SJCRH30 (cell line): ENCODE results near the genes FAAP20 and HES5.

DNA sequence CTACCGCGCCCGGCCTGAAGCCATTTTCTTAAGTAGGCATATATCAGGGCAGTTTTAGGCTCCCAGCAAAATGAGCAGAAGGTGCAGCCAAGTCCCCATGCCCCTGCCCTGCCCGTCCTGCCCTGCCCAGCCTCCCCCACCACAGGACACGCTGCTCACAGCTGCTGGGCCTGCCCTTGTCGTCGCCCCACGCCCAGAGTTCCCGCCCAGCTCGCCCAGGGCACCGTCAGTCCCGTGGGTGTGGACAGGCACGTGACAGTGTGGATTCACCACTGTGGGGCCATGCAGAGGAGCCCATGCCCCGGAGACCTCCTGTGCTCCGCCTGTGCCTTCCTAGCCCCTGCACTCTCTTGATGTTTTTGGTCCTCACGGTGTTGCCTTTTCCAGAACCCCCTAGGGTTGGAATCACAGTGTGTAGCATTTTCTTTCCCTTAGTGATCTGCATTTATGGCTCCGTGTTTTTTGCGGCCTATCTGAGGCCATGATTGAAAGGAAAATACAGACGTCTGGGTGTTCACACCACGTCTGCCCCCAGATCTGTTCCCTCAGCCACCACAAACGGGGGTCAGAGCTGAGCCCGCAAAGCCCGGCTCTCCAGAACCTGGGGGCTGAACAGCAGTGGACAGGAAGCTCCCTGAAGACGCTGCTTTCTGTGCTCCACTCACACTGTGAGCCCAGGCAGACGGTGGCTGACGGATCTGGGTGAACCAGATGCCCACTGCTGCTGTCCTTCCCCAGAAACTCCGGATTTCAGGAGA, 6.8 kb downstream of the FAAP20 start:
- RAMPAGE, long total RNA: no peak

DNA sequence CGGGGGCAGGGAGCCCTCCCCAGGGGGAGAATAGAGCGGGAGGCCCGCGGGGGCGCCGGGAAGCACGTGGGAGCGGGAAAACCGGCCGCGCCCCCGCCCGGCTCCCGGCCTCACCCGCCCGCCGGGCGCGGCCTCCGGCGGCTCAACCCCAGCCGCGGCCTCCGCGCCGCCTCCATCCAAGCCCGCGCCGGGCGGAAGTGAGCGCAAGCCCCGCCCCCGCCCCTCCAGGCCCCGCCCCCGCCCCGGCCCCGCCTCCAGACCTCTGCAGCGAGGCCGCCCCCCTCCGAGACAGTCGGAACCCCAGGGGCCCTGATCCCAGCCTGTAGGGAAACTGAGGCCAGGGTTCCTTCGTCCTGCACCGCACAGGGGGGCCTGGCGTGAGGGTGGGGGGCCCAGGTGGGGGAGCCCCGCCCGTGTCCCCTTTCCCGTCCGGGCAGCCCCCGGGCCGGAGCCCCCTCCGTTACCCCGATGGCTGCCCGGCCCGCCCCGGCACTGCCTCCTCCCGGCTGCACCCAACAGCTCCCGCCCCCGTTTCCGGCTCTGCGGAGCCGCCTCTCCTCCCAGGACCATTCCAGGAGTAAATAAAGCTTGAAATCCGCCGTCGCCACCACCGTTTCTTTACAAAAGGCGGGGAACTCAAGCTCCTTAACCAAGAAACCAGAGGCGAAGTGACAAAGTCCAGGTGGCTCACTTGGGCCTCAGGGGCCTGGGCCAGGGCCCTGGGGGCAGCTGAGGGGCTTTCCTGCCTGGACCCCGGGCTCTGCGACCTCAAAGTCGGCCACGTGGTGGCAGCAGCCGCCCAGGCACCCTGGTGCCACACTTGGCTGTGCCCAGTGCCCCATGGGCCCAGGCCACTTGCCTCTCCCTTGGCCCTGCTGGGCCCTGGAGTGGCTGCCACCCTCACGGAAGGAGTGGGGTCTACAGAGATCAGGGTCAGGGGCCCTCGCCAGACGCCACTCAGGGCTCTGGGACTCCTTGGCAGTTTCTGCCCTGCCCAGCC, at the start of gene FAAP20:
Gene FAAP20, minus strand, starts transcription at position 199 of the 1,000 bp plus-strand sequence.
- RAMPAGE, long total RNA: no peak

- RAMPAGE, long total RNA: no peak
These were observed 4.6 kb downstream of the SKI start for GRCh38 chr1:2232412-2233374.

DNA sequence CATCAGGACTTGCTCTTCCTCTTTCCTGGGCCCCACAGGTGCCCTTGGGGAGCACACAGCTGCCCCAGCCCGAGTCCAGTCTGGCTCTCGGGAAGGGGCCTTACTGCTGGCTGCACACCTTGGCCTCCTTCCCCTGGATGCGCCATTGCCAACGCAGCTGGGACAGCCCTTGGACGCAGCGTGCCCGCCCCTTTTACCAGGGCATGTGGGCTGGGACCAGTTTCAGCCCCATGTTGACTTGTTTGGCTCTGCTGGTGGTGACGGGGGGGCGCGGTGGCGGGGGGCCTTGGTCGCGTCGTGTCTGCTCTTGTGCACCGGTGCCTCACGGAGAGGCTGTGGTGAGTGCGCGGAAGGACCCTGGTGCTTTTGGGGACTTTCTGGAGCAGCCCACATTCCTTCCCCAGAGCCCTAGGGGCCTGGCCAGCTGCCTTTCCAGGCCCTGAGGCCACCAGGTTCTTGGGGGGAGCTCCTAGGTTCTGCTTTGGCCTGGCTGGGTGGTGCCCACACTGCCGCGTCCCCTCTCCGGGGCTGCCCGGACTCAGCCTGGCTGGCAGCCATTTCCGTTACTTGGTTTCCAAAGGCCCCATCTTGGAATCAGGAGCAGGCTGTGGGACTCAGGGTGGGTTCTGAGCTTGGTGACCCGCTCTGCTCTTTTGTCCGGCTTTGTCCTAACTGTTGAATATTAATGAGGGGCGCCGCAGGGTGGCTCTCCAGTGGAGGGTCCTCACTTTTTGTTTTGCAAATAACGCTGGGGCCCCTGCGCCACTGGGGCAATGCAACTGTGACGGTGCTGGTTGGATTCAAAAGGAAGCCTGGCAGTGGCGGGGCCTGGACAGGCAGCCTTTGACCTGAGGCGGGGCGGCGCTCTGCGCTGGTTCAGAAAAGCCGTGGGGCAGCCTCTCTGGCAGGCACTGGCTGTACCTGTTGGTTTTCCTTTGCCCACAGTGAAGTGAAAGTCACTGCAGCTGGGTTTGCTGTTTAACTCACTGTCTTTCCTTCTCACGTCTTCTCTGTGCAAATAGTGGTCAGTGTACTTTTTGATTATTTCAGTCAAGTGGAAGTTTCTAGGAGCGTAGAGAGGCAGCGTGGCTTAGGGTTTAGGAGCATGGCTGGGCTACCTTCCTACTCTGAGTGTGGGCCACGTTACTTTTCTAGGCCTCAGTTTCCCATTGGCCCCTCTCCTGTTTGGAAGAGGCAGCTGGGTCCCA, 20.0 kb downstream of the SKI start:
- RAMPAGE, long total RNA: no peak

DNA sequence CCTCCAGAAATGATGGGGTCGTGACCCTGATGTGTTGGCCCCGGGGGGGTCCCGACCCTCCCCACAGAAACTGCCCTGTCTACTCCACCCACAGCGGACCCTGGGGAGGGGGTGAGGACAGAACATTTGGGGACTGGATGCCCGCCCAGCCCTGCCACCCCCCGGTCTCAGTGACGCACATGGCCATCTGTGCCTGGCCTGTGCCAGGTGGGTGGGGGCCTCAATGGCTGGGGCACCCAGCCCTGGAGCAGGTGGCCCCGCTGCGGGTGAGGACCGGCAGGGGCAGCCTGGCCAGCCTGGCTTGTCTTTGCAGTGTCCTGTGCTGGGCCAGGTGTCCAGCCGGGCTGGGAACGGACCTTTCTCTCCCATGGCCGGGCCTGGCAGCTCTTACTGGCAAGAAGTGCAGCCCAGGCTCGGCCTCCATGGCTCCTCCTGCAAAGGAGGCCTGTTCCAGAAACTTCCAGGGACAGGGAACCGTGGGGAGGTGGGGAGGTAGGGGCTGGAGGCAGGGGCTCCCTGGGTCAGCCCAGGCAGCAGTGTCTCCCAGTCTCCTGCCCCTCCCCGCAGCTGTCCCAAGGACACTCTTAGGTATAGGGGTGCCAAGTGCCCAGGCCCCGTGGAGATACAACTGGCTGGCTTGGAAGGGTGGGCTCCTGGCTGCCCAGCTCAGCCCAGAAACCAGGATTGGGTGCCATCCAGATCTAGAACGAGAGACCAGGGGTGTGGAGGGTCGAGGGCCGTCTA, 78.4 kb downstream of the MORN1 start:
- RAMPAGE, long total RNA: no peak

DNA sequence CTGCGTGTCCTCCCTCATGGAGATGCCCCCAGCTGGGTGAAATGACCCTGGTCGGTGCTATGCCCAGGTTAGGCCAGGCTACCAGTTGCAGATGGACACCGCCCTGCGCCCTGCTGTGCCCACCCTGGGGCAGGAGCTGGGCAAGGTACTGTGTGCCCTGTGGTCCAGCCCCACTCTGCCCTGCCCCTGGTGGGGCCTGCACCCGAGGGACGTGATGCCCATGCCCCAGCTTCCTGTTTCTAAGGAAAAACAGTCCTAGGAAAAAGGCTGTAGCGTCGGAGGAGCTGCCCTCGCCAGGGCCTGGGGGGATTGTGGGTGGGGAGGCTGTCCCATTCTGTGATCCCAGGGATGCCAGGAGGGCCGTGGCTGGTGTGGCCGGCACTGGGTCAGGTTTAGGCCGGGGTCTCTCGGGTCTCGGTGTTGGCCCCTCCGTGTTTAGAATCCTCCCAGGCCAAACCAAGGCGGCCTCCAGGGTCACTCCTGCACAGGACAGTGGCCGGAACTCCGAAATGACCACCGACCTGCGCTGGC, 77.5 kb downstream of the MORN1 start:
- RAMPAGE, long total RNA: no peak

DNA sequence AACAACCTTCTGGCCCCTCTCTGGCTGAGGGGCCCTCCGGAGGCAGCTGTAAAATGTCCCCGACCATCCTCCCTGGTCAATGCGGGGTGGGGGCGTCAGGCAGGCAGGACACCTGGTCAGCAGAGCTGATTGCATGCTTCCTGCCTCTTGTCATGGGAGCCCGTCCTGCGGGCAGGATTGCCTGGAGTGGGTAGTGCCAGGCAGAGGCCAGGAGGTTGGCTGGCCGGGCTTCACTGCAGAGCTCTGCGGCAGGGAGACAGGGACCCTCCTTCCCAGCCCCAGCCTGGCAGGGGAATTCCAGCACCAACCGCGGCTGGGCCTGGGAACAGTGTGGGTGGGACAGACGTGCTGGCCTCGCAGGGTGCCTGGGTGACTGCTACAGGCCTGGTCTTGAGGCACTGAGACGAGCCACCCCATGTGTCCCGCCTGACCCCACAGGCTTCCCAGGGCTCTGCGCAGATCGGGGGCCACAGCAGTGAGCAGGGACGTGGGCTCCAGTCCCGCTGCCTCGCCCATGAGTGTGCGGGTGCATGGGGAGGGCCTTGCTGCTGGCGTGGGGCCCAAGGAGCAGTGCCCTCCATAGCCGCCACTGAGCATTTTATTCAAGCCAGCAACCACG, 70.6 kb downstream of the MORN1 start:
- RAMPAGE, long total RNA: no peak

DNA sequence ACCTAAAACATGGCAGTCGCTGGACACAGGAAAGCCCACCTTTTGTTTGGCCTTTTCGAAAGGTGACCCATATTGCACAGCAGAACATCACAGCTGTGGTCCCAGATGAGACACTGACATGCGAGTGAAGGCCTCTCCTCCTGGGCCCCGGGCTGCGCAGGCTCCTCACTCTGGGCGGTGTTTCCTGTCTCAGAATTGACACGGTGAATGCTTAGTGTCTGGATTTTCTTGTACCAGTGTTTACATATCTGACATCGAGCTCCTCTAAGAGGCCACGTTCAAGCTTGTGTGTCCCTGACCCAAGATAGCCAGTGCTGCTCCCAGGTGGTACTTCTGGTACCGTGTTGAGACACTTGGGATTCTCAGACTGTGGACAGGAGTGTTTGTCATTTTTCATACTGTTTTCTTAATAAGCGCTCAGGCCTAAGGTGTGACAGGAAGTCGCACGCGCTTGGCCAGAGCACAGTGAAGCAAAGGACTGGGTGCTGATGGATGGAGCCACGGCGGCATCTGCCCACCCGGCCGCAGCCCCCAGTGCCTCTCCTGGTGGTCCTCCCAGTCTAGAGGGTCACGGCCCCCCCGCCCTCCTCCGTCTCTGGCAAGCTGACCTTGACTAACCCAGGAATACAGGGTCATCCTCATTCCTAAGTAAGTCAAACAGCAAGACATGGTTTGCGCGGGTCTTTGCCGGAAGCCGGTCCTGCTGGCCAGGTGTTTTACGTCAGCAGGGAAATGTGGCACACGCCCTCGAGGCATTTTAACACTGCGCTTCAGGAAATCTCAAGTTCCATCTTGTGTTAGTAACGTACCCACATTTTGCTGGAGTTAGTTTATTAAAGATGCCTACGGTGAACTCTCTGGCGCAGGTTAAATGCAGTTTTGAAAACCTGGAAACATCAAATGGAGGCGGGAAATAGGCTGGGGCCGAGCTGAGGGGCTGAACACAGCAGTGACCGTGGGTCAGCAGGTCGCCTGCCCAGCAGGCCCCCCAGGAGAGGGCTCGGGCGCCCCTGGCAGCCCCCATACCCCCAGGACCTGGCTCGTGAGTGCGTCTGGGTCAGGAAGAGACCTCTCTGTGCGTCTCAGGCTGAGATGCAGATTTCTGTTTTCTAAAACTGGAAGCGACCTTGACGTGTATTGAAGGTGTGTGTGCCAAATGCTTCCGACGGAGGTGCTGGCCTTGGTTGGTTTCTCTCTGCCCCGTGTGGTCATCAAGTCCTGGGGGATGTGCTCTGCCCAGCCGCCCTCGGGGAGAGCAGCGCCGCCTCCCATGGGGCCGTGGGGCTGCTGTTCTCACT, 7.9 kb downstream of the PEX10 start:
- RAMPAGE, long total RNA: no peak

GRCh38 chr1:2405303-2406413, 6.7 kb downstream of the PEX10 start:
- RAMPAGE, long total RNA: no peak

DNA sequence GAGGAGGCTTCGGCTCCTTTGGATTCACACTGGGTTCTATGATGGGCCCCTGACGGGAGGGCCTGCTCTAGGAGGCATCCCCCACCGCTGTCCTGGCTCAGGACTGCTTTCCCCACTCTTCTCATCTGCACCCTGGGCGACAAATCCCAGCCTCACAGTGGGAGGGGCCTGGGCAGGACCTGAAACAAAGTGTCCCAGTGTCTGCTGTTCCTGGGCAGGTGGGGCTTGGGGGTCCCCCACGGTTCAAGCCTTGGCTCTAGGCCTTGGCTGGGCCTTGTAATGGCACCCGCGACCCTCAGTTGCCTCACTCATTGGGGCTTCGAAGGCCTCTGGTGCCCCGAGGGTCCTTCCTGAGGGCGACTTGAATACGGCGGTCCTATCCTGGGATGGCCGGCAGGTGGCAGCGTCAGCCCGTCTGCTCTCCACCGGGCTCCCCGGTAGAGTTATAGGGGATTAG, 1.8 kb upstream of the PEX10 start:
- RAMPAGE, long total RNA: no peak

- RAMPAGE, long total RNA: no peak
These were observed 3.2 kb upstream of the PEX10 start for GRCh38 chr1:2415355-2416211.

DNA sequence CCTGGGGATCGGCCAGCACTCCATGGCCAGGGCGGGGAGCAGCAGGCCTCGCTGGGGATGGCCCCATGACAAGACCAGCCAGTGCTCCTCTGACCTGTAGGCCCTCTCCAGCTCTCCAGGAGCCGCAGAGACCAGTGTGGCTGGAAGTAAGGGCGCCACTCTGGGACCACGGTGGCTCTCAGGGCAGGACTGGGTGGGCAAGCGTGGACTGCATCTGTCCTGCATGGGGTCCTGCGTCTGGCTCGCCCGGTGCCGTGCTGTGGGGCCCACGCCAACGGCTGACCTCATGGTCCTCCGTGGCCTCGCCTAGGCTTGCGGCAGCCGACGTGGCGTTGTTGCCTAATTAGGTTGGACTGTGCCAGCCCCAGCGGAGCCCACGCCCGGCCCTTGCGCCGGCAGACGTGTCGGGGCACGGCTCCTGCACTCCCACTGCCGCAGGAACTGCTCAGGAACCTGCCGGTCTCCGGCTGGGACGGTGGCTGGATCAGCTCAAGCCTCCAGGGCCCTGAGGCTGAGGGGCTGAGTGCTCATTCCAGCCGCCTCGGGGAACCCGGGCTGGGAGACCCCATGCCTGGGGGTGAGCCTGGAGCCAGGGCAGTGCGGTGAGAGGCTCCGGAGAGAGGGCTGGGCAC, 16.0 kb upstream of the PEX10 start:
- RAMPAGE, long total RNA: no peak

- RAMPAGE, long total RNA: no peak
These were observed 29.7 kb upstream of the PLCH2 start for GRCh38 chr1:2446338-2446775.

DNA sequence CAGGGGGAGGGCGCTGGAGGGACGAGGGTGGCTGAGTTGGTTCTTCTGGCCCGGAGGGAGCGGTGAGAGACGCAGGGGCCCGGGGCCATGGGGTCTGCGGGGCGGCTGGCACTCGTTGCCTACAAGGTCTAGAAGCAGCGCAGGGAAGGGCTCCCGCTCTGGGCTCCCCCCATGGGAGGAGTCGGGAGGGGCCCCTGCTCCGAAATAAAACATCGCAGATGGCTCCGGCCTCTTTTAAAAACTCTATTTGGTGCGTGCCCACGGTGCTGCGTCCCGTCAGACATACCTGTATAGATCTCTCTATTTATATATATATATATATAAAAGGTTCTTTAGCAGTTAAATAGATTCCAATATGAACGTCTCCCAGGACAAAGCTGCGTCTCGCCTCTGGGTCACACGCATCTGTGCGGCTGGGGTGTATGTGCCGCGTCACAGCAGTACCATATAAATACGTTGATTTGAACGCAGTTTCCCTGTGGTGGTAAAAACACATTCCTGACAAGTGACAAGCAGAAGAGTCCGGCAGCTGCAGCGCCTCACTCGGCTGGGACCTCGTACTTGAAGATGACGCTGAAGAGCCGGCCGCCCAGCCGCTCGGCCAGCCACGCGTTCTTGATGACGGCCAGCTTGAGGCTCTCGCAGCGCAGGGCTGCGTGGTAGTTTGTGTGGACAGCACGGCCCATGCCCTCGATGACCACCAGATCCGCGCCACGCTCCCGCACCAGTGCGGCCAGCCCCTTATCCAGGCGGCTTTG, 17.9 kb downstream of the PANK4 start:
- RAMPAGE, long total RNA: no peak

DNA sequence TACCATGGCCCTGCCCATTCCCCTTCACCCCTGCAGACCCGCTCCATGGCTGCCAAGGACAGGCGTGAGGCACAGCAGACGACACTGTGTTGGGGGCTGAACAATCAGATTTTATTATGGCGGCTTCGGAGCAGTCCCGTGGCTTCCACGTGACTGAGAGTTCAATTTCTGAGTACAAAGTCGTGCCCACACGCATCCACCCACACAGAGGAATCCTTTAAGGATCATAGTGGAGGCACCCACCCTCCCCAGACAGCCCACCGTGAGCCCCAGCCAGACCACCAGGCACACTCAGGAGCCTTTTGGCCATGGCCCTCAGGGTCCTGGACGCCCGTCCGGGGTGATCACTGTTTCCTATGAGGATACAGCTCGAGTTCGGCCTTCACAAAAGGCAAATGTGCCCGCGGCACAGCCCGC, 1.4 kb downstream of the HES5 start:
- RAMPAGE, long total RNA: no peak

GRCh38 chr1:2530155-2530752, at the start of gene HES5:
Gene HES5 (minus strand): TSS chr1:2530263.
- RAMPAGE, long total RNA: no peak

GRCh38 chr1:2546297-2547225, 9.6 kb upstream of the TNFRSF14 start:
- RAMPAGE, long total RNA: no peak

DNA sequence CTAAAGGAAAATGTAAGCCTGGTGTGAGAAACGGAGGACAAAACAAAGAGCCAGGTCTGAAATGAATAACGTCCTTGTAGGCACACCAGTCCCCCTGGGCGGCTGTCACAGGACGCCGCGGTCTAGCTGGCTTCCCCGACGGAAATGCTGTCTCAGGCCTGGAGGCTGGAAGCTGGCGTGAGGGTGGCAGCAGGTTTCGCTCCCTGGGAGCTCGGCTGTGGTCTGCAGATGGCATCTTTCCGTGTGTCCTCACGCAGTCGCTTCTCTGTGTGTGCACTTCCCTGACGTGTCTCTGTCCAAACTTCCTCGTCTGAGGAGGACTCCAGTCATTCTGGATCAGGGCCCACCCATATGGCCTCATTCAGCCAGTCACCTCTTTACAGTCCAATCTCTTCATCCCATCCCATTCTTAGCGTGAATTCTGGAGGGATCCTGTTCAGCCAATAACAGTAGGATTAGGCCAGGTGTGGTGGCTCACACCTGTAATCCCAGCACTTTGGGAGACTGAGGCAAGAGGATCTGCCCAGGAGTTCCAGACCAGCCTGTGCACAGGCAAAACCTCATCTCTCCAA, 14.2 kb downstream of the TNFRSF14 start:
- RAMPAGE, long total RNA: no peak

GRCh38 chr1:2575516-2576550, 10.7 kb upstream of the PRXL2B start:
- RAMPAGE, long total RNA: no peak

GRCh38 chr1:2593805-2594426, 7.3 kb downstream of the PRXL2B start:
- RAMPAGE, long total RNA: no peak